ENCODE measurements around the gene NPY.

DNA sequence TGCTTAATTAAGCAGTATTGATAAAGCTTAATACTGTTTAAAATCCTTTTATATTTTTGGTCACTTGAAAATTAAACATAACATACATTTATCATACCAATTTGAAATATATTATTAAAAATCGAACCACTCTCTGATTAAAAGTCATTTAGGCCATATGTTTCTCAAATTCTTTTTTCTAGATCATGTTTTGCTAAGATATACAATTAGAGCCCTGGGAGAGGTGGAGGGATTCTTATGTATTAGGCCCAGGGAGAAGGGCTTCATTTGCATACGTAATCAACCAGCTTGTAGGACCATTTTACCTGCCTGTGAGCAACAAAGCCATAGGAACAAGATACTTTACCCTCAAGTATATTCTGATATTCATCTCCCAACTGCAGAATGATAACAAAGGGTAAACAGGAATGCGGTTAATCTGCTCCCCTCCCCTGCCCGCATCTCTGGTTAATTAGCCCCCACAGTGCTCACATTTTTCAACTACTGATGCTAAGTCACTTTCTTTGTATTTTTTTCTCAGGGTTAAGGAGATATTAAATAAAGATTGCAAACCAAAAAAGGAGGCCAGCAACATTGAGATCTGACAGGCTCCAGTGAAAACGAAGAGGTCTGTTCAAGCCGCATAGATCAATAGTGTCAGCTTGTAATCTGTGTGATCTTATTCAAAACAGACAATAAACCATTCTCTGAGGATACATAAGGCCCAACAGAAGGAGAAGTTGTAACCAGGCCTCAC lies 203.5 kb downstream of the RAPGEF5 start:
- PRO-cap = no peak

DNA sequence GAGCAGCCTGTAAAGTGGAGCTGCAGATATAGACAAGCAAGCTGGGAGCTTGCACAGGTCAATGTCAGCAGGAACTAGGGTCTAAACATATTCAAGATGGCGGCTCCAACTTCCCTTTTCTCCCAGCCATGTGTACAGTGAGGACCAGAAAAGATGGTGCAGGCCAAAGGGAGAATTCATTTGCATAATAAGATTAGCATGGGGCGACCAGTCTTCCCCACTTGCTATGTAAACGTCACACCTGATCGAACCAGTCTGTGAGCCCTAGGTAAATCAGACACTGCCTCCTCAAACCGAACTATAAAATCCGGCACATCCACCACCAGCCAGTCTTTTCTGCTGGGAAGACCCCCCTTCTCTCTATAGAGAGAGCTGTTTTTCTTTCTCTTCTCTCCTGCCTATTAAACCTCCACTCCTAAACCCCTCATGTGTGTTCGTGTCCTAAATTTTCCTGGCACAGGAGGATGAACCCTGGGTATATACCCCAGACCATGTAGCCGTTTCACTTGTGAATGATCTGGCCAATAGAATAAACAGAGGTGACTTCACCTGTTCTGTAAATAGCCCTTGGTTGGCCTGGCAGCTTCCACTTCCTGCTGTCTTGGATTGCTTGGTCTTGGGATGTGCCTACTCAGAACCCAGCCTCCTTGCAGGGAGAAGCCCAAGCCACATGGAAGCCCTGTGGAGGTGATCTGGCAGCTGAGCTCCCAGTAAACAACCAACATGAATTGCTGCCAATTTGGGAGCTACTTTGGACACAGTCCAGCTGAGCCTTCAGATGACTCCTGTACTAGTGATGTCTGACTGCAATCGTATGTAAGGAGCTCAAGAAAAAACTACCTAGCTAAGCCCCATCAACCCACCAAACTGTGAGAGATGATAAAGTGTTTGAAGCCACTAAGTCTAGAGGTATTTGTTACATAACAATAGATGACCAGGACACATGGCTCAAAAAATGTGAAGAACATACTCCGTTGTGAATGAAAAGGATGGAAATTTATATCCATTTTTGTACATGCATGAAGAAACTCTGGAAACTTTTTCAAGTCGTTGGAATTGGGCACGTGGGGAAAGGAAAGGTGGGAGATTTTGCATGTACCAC lies 4.8 kb upstream of the RAPGEF5 start:
- PRO-cap = no peak

DNA sequence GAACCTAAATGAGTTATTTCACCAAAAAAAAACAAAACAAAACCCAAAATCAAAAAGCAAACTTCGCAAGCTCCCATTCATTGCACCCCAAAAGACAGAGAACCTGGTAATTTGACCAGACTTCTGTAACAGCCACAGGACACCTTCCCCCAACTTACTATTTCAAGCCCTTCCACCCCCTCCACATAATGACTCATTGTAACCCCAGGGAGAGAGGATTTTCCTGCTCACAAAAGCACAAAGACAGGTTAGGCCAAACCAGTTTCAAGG lies 66.9 kb downstream of the STEAP1B start:
- PRO-cap = no peak

GRCh38 chr7:22549614-22550099 lies 49.7 kb upstream of the STEAP1B start:
- PRO-cap = no peak

- PRO-cap = no peak
These were observed 65.5 kb upstream of the STEAP1B start for GRCh38 chr7:22565407-22565989.

DNA sequence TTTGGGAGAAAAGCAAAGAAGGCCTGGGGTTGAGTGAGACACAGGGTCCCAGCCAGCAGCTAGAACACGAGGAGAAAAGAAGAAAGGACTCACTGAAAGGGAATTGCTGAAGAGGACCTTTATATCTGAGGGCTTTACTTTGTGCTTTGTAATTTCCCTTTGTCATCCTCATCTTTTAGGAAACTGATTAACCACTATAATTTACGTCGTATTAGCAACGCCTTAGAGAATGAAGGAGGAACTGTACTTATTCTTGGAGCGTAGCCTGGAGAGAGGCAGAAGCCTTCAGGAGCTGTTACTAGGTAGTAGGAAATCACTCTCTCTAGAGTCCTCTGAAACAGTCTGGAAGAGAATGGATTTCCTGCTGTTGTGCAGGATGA lies 101.0 kb upstream of the STEAP1B start:
- PRO-cap = no peak

DNA sequence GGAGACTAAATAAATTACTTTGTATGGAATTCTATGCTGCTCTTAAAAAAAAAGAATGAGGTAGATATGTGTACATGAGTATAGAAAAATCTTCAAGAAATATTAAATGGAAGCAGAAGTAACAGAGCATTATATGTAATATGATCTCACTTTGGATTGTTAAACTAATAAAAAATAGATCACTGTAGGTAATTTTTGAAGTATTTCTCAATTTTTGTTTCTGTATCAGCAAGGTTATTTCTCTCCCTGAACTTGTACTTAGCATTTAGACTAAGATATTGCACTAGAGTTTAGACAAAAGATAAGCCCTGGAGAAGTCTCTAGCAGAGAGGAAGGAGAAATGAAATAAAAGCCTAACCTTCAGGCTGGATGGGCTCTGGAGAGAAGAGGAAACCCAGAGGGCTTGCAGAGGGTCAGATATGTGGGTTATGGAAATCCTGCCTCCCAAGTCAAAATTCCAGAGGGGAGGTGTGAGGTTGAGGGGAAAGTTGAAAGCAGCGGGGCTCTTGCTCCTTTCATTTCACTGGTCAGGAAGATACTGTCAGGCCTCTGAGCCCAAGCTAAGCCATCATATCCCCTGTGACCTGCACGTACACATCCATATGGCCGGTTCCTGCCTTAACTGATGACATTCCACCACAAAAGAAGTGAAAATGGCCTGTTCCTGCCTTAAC lies 24.0 kb upstream of the IL6 start:
- PRO-cap = no peak

- PRO-cap = no peak
These were observed 23.5 kb upstream of the IL6 start for GRCh38 chr7:22703493-22703926.

DNA sequence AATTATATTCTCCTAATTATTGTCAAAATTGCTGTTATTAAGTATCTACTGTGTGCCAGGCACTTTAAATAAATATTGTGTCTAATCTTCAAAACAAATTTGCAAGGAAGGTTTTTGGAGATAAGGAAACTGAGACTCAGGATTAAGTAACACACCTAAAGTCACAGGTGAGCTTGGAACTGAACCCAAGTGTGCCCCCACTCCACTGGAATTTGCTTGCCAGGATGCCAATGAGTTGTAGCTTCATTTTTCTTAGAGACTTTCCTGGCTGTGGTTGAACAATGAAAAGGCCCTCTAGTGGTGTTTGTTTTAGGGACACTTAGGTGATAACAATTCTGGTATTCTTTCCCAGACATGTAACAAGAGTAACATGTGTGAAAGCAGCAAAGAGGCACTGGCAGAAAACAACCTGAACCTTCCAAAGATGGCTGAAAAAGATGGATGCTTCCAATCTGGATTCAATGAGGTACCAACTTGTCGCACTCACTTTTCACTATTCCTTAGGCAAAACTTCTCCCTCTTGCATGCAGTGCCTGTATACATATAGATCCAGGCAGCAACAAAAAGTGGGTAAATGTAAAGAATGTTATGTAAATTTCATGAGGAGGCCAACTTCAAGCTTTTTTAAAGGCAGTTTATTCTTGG lies 1.5 kb downstream of the IL6 start:
- PRO-cap = no peak

- PRO-cap = no peak
These were observed 10.4 kb downstream of the TOMM7 start for GRCh38 chr7:22811929-22813010.

- PRO-cap = no peak
These were observed 74.3 kb upstream of the TOMM7 start for GRCh38 chr7:22896917-22897301.

- PRO-cap = no peak
These were observed 4.2 kb downstream of the HYCC1 start for GRCh38 chr7:23009754-23010081.

DNA sequence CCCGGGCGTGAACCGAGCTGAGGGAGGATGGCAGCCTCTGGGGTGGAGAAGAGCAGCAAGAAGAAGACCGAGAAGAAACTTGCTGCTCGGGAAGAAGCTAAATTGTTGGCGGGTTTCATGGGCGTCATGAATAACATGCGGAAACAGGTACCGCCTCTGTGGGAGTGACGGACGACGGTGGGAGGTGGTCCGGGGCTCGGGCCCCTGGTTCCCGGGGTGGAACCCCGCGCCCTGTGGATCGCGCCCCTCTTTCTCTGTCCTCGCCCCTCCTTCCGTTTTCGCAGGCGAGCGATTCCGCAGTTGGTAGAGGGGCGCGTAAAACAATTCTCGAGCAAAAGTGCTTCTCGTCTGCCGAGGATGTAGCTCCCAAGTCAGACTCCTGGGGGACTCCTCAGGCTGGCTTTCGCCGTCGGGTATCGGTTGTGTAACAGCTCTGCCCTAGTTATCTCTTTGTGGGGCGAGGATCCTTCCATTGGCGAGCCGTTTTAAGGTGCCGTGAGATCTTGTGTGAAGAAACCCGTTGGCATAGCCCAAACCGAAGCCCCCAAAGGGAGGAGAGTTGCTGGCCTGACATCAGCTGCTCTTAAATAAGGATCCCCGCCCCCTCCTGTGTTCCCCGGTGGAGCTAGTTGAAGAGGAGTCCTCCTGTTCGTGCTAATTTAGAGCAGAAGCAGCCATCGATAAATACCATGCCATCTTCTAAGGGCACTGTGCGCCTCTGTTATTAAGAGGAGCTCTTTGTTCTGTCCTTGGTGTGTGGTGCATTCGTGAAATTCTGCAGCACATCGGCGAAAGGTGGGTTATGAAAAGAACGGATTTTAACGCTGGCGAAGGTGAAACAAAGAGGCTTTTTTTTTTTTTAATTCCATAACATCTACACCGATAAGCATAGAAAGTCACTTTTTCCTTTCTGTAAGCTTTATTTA lies 678 bp downstream of the KLHL7 start:
- PRO-cap = no peak

DNA sequence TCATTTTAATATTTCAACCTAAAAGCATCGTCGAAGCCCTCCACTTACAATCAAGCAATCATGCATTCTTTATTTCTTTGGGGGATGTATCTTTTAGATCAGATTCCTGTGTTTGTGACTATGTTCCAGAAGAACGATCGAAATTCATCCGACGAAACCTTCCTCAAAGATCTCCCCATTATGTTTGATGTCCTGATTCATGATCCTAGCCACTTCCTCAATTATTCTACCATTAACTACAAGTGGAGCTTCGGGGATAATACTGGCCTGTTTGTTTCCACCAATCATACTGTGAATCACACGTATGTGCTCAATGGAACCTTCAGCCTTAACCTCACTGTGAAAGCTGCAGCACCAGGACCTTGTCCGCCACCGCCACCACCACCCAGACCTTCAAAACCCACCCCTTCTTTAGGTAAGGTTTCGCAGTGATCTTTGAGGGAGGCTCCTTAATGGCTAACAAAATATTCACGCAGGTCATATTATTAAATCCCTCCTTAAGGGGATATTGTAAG lies 13.8 kb downstream of the GPNMB start:
- PRO-cap = no peak

DNA sequence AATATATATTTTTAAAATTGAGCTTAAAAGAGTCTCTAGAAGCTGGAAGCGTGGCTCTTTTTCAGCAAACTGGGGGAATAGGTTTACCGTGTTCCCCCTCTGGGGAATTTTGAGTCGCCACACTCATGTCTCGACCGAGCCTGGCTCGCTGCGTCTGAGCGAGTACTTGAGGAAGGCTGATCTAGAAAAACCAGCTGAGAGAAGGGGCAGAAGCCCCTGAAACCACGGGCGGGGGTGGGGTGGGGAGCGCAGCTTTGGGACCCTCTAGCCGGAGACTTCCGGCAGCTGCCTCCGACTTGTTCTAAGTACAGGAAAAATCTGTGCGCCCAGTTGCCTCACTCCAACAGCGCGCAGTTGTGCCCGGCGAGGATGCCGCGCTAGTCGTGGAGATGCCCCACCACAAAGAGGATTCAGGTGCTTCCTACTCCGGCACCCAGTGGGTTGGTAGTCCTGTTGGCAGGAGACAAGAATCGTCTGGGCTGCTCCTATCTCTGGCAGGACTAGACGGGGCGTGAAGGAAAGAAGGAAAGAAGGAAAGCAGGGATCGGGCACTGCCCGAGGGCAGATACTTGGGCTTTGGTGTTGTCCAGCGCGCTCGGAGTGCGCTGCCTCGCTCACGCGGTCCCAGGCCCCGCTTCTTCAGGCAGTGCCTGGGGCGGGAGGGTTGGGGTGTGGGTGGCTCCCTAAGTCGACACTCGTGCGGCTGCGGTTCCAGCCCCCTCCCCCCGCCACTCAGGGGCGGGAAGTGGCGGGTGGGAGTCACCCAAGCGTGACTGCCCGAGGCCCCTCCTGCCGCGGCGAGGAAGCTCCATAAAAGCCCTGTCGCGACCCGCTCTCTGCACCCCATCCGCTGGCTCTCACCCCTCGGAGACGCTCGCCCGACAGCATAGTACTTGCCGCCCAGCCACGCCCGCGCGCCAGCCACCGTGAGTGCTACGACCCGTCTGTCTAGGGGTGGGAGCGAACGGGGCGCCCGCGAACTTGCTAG lies at the start of gene NPY:
NPY (plus strand) TSS at position 841 of the 988 bp plus-strand sequence.
- PRO-cap = no peak

DNA sequence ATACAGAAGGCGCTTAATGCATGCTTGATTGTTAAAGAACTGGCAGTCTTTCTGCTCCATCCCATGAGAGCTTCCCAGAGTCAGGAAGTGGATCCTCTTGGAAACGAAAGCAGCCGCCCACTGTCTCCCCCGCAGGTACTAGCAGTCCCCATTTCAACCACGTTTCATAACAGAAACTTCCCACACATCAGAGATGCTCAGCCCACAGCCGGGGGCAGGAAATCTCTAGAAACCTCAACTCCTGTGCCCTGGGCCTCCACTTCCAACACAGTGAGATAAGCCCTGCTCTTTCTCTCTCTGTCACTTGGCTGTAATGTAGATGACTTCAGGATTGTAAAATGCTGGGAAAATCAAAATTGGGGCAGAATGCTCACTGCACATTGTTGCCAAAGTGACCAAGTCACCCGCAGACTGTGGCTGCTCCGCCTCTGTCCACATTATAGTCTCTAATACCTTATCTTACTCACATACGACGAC lies 28.6 kb downstream of the GSDME start:
- PRO-cap = no peak

DNA sequence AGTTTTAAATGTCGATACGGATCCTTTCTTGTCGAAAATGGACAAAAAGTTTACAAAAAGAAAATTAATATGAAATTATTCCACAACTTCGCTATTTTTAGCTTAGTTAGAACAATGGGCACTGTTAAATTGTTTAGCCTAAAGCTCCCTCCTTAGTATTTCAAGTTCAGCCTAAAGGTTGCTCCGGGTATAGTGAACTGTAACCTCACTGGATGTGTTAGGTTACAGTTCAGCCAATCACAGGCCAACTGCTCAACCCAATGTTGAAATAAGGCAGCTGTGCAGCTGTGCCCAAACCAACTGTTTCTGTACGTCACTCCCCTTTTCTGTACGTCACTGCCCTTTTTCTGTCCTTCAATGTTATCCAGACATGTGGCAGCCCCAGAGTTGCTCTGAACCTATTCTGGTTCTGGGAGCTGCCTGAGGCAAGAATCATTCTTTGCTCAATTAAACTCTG lies 8.0 kb upstream of the GSDME start:
- PRO-cap = no peak

- PRO-cap = no peak
These were observed 80.2 kb downstream of the OSBPL3 start for GRCh38 chr7:24899503-24900362.

- PRO-cap = no peak
These were observed 45.2 kb upstream of the OSBPL3 start for GRCh38 chr7:25025055-25025747.

DNA sequence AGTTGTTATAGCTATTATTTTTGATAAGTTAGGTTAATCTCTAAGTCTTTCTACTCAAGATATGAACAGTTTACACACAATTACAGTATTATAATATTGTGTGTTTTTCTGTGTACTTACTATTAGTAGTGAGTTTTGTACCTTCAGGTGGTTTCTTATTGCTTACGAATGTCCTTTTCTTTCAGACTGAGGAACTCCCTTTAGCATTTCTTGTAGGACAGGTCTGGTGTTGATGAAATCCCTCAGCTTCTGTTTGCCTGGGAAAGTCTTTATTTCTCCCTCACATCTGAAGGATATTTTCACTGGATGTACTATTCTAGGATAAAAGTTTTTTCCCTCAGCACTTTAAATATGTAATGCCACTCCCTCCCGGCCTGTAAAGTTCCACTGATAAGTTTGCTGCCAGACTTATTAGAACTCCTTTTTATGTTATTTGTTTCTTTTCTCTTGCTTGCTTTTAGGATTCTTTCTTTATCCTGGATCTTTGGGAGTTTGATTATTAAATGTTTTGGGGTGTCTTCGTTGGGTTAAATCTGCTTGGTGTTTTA lies 1.7 kb upstream of the CYCS start:
- PRO-cap = no peak